HTR-8/SVneo (cell line): ENCODE data around the genes OR51G1, OR51L1, HBB, HBG2, OR52B6, OR56A1 and OR10A5.

- RRBS, result no CpG with 5 or more reads among the region's 4 CpGs
Measured at GRCh38 chr11:4924071-4924697, at the start of gene OR51G1. Gene OR51G1, minus strand, starts transcription at chr11:4924339.

DNA sequence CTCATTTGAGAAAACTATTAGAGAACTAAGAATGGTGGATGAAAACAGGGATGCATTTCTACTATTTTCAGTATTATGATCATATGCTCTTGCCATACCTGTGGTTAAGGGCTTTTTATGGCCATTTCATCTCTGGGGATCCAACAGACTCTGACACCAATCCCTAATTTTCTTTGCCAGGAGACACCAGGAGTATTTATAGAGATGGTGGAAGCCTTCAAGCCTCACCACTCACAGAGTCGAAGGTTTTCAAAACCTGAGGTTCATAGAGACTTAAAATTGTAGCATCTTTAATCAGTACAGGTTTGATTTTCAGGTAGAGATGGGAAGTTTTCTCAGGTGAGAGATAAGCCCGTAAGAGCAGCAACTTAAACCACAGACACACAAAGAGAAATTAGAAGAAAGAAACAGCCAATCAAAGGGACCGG, at the start of gene OR51L1:
Gene OR51L1, plus strand, starts transcription at position 239 of the 428 bp plus-strand sequence.
- RRBS, result no CpG with 5 or more reads among the region's 3 CpGs

DNA sequence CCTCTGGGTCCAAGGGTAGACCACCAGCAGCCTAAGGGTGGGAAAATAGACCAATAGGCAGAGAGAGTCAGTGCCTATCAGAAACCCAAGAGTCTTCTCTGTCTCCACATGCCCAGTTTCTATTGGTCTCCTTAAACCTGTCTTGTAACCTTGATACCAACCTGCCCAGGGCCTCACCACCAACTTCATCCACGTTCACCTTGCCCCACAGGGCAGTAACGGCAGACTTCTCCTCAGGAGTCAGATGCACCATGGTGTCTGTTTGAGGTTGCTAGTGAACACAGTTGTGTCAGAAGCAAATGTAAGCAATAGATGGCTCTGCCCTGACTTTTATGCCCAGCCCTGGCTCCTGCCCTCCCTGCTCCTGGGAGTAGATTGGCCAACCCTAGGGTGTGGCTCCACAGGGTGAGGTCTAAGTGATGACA, at the start of gene HBB:
Gene HBB, minus strand, starts transcription at position 303 of the 425 bp plus-strand sequence.
- RRBS, result no CpG with 5 or more reads among the region's 2 CpGs

- RRBS, result no CpG with 5 or more reads among the region's 7 CpGs
Measured at GRCh38 chr11:5254664-5255086, at the start of gene HBG2. Gene HBG2, minus strand, starts transcription at chr11:5254781.

GRCh38 chr11:5275862-5276278, 6.1 kb upstream of the HBE1 start:
- RRBS, result no CpG with 5 or more reads among the region's 4 CpGs

DNA sequence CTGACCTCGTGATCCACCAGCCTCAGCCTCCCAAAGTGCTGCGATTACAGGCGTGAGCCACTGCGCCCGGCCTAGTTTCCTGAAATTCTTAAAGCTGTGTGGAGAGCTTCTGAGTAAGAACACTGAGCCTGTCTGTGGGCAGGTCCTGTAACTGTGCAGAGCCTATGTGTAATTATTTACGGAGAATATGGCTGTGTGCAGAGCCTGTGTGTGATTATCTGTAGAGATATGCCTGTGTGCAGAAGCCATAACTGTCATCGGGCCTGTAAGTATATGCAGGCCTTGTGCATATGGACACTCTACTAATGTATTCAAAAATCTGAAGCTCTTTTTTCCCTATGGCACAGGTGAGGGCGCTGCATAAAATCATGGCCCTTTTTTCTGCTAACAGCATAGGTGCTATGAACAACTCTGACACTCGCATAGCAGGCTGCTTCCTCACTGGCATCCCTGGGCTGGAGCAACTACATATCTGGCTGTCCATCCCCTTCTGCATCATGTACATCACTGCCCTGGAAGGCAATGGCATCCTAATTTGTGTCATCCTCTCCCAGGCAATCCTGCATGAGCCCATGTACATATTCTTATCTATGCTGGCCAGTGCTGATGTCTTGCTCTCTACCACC, at the start of gene OR52B6:
Gene OR52B6, plus strand, starts transcription at position 339 of the 626 bp plus-strand sequence.
- RRBS, result no CpG with 5 or more reads among the region's 9 CpGs

- RRBS, result no CpG with 5 or more reads among the region's 6 CpGs
Measured at GRCh38 chr11:5809165-5809641, 479 bp downstream of the OR52N2 start.

DNA sequence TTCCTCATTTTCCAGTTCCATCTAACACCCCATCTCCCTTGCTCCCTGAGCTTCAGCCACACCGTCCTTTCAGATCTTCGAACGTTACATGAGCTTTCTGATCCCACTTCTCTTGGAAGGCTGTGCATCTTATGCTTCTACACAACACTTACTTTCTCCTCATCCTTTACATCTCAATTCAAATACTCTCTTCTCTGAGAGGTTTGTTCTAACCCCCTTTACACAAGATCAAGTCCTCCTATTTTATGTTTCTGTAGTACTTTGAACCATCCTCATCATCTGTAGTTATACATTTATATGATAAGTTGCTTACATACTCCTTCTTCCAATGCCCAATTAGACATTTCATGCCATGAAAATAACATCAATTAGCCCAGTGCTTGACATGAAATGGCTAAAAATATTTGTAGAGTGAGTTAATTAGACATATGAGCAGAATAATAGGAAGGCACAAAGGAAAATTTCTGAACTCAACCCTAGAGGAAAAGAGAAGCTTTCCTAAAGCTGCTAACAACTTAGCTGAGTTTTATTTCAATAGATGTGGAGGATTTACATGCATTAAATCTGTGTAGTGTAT, at the start of gene OR56A1:
Gene OR56A1, minus strand, starts transcription at position 209 of the 577 bp plus-strand sequence.
- RRBS, result no CpG with 5 or more reads among the region's 3 CpGs

DNA sequence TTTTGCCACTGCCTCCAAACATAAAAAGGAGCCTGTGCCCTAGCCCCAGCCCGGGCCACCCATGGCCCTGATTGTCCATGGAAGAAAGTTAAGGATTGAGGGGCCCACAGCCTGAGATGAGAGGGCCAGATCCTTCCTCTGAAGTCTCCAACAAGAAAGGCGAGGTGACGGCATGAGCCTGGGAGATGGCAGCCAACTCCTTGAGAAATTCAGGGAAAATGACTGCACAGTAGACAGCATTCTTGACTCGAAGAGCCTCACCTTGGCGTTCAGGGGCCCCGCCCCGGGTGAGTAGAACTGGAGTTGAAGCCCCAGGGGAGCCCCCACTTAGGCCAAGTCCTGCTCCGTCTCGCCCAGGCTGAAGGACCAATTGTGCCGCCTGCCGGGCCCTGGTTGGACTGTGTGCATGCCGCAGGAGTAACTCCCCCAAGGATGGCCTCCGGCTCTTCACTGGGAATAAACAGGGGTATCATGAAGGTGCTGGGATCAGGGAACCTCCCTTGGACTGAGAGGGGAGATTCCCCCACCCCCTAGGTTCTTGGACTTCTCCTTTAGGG, 6.1 kb downstream of the C11orf42 start:
- RRBS, result 97% methylated on average over 6 of the region's 13 CpGs

GRCh38 chr11:6225822-6226347, 8.6 kb downstream of the FHIP1B start:
- RRBS, result no CpG with 5 or more reads among the region's 2 CpGs

GRCh38 chr11:6295917-6296575, 24.3 kb downstream of the CAVIN3 start:
- RRBS, result no CpG with 5 or more reads among the region's 9 CpGs

GRCh38 chr11:6363093-6363419, 27.2 kb upstream of the SMPD1 start:
- RRBS, result no CpG with 5 or more reads among the region's 1 CpG

DNA sequence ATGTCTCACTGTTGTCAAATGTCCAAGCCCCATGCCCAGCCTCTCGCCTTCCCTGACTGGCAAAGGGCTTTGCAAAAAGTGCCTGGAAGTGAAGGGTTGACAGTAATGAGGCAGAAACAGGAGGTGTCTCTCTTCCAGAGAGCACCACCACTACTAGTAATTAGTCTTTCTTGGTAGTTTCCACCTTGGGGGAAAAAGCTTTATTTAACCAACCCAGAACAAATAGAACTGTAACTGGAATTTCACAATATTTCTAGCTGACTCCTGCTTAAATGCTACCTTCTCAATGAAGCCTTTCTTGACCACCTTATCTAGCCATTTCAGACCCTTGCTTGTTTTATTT, 738 bp upstream of the HPX start:
- RRBS, result no CpG with 5 or more reads among the region's 1 CpG

GRCh38 chr11:6482407-6483272, 1.3 kb downstream of the TIMM10B start:
- RRBS, result no CpG with 5 or more reads among the region's 12 CpGs

- RRBS, result 0% methylated on average over 5 of the region's 30 CpGs
Measured at GRCh38 chr11:6603944-6604861, 629 bp downstream of the ILK start.

GRCh38 chr11:6617389-6617970, 1.7 kb downstream of the TPP1 start:
- RRBS, result 88% methylated on average over 2 of the region's 4 CpGs

DNA sequence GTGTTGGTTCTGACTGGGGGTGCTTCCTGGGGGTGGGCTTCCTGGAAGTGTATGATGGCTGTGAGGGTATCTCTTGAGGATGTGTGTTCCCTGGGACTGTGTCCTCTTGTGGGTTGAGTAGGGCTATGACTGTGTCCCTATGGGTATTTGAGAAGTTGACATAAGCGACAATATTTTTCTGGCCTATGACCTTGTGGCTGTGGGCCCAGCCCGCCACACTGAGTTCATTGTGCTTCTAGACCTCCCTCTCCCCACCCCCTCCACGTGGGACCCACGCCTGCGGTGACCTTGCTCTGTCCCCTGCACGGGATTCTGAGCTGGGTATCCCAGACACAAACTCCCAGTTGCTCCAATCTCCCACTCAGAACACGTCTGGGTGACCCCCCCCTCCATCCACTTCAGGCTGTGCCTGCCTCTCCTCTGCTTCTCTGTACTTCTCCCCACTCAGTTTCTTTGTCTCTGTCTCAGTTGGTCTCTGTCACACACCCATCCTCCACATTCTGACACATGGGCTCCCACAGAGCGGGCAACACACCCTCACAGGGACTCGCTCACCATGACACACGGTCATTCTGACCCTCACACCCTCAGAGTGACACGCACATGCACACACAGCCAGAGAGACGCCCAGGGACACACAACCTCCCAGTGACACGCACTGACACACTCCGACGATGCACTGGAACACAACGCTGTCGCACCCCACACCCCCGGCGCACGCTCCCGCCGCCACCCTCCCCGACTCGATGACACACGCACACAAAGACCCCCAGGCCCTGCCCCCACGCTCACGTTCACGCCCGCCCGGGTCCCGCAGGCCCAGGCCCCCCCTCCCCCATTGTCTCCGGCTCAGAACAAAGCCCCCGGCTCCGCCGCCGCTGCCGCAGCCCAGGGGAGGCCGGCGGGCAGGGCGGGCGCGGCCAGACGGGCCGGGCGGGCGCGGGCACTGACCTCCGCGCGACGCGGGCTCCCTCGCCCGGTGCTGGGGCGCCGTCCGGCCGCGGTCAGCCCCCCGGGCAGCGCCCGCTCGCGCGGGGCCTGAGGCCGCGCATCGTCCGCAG, 667 bp downstream of the DCHS1 start:
- RRBS, result 10% methylated on average over 40 of the region's 69 CpGs

- RRBS, result no CpG with 5 or more reads among the region's 1 CpG
Measured at GRCh38 chr11:6695416-6695692, 12.2 kb upstream of the MRPL17 start.

DNA sequence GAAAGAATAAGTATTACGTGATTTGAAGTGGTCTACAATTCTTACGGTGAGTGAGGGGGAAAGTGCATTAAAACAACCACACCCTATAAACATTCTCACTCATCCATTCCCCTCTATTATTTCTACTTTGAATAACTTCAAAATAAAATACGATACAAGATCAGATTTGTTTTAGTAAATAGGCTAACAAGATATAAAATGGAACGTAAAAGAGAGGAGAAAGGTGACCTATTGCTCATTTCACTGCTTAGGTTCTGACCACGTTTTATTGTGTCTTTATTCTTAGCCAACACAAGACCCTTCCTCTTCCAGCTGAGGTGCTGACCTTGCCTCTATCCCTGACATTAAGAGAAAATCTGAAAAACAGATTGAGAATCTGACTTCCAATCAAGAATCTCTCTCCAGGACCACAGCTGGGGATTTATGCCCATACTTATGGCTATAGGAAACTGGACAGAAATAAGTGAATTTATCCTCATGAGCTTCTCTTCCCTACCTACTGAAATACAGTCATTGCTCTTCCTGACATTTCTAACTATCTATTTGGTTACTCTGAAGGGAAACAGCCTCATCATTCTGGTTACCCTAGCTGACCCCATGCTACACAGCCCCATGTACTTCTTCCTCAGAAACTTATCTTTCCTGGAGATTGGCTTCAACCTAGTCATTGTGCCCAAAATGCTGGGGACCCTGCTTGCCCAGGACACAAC, at the start of gene OR10A5:
Gene OR10A5, plus strand, starts transcription at position 436 of the 710 bp plus-strand sequence.
- RRBS, result no CpG with 5 or more reads among the region's 5 CpGs